Measurements from ENCODE around the genes VWA5B1 and DDOST.

- PRO-cap, result no peak
These were observed at the start of gene VWA5B1 for GRCh38 chr1:20290445-20291168. Gene VWA5B1, plus strand, starts transcription at chr1:20290875.

DNA sequence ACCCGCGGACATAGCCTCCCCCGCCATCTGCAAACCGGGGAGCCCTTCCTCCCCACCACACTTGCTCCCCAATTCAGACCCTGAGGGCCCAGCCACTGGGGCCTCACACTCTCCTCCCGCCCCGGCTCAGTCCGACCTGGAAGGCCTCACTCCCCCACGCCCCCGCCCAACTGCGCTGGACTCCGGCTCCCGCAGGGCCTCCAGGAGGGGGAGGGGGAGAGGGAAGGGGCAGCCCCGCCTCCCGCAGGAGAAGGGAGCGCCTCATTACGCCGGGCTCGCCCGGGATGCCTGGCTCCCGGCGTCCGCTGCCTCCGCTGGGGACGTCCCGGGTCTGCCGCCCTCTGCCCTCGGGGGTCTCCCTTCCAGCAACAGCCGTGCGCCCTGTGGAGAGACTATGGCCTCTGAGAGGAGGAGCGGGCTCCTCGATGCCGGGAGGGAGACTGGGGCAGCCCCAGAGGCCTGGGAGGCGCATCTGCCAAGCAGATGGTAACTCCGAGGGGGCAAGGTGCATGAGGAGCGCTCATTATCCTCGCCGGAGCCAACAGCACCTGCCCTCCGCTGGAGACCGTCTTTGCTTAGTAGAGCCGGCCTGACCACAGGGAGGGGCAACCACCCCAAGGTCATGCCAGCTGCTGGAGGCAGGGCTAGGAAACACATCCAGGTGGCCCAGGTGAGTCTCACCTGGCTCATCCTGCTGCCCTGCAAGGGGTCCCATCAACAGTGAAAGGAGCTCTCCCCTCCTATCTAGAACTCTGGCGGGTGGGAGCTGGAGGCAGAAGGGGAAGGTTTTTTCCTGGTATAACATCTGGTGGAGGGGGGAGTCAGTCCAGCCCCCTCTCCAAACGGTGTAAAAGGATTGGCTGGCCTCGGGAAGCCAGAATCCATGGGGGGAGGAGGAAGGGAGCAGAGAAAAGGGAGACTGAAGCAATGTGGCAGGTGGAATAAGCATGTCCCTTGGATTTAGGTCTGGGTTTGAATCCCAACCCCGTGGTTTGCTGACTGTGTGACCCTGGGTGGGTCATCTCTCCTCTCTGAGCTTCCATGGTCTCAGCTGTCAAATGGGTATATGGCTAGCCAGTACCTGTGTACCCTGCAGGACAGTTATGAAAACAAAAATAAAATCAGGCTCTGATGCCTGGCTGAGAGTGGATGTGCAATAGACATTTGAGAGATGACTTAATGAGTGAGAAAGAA is 975 bp upstream of the CAMK2N1 start:
- PRO-cap, result unidirectional peak, minus-strand start at position 168 of the sequence

GRCh38 chr1:20587464-20588195 is 1.3 kb upstream of the CDA start:
- PRO-cap, result no peak

GRCh38 chr1:20589255-20590176 is 619 bp downstream of the CDA start:
- PRO-cap, result unidirectional peak, minus-strand start at chr1:20589415; bidirectional peak, plus-strand start at chr1:20589858, minus-strand start at chr1:20589610

- PRO-cap, result no peak
These were observed 11.1 kb downstream of the PINK1 start for GRCh38 chr1:20644300-20644909.

- PRO-cap, result no peak
These were observed 2.6 kb downstream of the DDOST start for GRCh38 chr1:20658547-20658933.

GRCh38 chr1:20661138-20662057 is at the start of gene DDOST:
Gene DDOST, minus strand, starts transcription at chr1:20661369.
- PRO-cap, result unidirectional peak, minus-strand start at chr1:20661365; bidirectional peak, plus-strand start at chr1:20661709, minus-strand start at chr1:20661492

DNA sequence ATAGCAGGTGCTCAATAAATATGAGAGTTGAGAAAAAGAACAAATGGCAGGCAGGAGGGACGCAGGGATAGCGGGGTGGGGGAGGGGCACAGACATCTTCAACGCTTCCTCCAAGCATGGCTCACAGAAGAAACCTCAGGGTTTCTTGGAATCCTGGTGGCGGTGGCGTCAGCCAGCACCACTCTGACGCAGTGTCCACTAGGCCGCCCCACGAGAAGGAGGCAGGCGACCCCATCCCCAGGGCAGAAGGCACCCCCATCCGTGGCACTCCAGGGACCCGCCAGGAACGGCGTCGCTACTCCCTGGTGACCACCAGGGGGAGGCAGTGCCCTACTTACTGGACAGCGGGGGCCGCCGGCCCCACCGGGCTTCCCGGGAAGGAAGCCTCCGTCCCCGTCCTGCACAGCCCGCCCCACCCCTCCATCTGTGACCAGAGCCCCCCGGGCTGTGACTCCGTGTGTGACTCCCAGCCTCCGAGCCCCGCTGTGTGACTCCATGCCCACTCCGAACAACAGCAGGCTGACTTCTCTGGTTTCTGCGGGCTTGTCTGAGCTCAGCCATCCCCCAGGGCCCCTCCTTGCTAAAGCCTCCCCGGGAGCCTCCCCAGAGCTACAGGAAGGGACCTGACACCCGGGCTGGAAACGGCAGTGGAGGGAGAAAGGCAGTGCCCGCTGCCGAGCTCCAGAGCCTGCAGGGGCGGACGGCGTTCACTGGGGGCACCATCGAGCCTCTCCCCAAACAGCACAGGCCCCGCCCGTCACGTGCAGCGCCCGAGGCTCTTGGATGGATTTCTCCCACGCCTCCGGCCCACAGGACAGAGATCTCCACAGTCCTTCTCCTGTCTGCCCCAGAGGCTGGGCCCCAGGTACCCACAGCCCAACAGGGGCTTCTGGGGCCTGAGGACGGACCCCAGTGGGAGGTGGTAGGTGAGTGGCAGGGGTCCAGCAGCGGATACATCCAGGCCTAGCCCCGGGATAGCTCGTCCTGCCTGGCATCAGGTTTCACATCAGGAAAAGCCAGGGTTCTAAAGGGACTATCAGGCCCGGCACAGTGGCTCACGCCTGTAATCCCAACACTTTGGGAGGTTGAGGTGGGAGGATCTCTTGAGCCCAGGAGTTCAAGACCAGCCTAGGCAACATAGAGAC is 21.1 kb downstream of the KIF17 start:
- PRO-cap, result bidirectional peak, plus-strand start at position 773 of the sequence, minus-strand start at position 712 of the sequence

DNA sequence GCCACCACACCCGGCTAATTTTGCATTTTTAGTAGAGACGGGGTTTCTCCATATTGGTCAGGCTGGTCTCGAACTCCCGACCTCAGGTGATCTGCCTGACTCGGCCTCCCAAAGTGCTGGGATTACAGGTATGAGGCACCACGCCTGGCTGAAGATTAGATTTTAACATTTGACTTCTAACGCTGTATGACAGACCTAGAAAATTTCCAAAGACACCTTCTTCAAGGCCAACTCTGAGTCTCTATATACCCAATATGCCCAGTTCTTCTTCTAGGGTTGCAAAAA is 25.0 kb upstream of the SH2D5 start:
- PRO-cap, result no peak

GRCh38 chr1:20772913-20773948 is 13.9 kb downstream of the HP1BP3 start:
- PRO-cap, result no peak

DNA sequence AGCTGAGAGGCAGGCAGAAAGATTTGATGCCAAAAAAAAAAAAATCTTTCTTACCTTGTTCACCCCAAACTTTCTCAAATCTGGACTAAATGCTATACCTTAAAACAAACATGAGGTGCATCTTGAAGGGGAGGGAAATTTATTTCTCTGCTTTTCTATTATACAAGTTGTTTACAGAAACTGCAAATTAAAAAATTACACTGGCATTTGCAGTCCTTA is 19.6 kb upstream of the HP1BP3 start:
- PRO-cap, result no peak

DNA sequence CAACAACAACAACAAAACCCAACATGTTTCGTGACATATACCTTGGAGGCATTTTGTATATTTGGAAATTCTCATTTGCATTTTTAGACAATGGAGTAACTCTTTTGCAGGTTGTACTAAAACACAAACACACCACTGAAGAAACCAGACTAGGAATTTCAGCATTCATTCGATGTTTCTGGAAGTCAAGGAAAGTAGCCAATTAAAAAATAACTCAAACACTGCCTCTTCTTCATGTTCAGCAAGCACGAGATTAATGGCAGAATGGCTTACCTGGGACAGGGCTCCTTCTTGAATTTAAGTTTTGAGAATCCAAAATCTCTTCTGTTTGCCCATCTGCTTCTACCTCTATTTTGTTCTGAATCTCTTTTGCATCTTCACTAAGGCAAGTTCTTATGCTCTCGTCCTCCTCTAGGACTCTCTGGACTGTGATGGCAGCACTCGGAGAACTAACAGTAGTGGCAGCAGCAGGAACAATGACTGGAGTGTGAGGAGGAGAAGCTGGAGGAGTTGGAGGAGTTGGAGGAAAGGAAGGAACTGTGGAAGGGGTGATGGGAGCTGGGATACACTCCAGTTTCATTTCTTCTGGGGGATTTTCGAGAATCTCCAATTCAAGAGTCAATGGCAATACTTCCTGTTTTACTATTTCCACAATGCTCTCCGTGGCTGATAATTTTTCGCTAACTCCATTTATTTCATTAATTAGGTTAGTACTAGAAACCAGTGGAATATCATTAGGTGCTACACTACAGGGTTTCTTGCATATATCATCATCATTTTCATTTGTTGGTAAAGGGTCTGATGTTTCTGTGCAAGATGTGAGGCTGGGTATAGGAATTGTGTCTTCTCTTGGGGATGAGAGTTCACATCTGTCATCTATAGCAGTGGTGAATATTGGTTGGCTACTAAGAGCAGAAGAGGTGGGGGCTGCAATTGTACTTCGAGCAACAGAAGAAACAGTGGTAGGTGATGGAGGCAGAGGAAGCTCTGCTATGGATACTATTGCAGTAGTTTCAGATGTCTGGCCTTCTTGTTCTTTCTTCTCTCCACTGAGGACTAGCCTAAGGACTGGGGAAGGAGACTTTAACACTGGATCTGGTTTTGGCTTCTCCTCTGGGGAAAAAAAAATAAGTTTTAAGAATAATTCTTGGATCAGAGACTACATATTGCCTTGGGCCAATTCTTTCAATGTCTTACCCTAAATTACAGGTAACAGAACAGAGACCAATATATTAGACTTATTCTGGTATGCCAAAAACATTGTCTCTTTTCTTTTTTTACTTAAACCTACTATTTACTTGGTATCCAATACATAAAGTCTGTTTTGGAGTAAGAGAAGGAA is 154.6 kb upstream of the HP1BP3 start:
- PRO-cap, result no peak

- PRO-cap, result no peak
These were observed 163.1 kb downstream of the EIF4G3 start for GRCh38 chr1:21013547-21014078.

DNA sequence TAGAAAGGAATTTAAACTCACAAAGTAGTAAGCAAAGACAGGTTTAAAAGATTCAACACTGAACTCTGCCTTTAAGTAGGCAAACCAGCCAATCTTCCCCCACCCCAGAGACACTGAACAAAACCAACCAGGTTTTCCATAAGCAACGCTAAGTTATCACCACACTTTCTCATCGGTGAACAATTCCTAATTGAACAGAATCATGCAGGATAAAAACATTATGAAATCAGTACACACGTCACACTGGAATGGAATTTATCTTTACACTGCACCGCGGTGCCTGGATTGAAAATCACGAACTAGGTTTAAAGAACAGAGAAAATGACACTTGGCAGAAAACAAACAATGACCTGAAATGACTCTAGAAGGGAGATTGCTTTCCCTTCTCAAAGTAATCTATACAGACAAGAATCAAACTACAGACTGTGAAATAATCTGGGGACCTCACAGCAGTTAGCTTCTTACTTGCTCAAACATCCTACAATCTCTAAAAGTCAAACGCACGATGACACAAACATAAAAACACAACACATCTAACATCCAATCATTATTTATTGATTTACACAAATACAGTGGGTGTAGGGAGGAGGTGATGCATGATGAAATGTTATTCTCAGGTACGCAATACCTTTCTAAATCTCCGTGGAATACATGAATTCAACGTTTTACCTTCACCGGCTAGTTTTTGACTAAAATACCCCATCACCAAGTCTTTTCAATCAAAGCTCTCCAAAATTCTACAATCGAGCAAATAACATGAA is 1.9 kb downstream of the EIF4G3 start:
- PRO-cap, result no peak

DNA sequence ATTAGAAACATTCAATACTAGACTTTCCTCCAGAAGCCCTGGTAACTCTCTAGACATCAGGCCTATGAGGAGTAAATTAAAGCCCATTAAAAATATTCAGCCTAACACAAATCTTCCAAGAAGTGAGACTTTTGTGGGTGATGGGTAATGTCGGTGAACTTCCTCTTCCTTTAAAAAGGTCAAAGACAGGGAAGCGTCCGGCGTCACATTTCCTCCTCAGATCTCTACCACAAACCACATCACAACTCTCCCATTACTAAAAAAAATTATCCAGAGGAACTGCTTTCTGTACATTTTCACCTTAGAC is 1.4 kb downstream of the EIF4G3 start:
- PRO-cap, result unidirectional peak, plus-strand start at position 173 of the sequence

DNA sequence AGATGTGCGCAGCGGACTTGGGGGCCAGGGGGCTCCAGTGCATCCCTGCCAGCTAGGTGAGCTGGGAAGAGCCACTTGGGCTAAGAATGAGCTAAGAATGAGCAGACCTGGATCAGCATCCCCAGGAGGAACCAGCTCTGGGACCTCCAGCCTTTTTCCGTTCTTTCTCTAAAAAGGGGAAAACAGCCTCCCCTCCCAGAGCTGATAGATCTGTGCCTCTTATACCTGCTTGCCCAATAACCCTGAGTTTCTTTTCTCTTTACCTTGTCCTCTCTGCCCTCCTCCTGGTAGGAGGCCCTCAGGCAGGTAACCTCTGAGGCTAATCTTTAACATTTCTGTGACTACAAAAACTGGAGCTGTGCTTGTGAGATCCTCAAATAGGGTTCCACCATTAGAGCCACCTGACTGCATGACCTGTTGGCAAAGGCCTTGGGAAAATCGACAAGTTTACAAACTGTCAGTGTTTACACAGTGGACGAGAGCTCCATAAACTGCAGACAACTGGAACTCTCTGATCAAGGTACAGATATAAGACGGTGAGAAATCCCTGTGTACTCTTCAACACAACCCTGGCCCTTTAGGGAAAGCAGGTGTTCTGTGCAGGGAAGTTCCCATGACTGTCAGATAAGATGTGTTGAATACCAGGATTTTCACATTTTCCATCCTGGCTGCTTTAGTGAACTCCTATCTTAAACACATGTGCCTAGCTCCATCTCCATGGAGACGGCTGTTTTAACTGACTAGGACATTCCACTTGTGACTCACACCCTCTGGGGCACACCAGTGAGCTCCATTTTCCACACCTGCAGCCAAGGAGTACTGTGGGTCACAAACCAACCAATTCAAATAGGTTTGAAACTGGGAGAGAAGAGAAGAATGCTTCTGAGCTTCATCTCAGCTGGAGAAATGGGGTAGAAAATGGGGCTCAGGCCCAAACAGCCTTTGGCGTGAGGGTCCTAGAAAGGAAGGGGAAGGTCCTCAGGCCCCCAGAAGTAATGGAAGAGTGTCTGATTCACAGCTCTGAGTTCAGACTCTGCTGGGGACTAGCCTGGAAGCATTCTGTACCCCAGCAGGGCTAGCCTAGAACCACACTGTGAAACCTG is 38.3 kb downstream of the ECE1 start:
- PRO-cap, result unidirectional peak, plus-strand start at position 849 of the sequence

- PRO-cap, result no peak
These were observed 43.5 kb downstream of the ALPL start for GRCh38 chr1:21552525-21553247.

DNA sequence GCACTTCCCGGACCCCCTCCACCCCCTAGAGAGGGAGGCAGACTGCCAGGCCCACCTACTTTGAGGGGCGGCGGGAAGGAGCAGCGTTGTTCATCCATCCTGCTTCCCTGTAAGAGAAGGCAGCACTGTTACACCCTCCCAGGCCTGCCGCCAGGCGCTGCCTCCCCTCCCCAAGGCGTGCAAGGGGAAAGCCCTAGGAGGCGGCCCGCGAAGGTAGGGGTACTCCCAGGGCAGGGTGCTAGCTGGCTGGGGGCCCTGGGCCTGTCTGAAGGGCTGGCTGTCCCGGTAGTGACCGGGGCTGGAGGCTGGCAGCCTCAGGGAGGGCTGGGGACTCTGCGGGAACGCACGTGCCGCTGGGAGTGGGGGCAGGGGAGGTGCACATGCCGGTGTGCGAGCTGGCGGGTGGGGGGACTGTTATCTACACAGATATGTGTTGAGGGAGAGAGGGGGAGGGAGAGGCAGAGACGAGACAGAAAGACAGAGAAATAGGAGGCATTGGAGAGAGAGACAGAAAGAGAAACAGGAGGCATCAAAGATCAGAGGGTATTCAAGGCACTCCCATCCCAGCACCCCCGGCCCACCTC is 50.1 kb downstream of the RAP1GAP start:
- PRO-cap, result no peak

DNA sequence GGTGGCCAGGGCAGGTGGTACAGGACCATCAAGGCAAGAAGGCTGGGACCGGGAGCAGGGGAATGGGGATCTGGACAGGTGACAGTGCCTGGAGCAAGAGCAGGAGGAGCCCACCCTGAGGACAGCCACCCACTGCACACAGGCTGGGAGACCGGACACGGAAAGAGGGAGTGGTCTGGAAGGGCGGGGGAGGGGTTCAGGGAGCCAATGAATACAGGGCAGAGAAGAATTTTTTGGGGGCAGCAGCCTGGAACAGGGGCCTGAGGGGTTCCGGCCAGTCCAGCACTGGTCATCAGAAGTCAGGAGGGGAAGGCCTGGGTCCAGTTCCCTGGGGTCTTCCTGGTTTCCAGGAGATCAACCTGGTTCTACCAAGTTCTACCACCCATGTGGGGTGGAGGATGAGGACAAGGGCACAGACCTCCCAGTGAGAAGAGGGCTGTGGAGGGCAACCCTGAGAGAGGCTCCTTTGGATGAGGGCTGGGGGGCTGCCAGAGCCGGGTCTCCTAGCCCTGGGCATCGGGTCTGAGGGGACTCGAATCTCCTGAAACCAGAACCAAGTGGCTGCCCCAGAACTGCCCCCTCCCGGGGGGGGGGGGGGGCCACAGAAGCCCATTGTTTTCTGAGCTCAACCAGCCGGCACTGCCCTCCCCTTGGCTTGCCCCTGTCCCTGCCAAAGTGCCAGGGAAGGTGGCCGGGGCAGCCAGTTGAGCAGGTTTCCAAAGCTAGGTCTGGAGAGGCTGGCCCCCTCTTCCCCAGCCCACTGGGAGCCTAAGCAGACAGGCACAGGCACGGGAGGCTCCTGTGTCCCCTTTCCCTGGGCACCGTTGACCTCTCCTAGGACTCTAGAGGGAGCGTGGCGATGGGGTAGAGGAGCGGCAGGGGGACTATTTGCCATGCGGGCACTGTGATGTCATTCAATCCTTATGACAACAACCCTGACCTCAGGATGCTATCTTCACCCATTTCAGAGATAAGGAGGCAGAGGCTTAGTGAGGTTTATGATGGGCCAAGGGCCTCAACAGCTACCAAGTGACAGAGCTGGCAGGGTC is 35.4 kb downstream of the RAP1GAP start:
- PRO-cap, result no peak

DNA sequence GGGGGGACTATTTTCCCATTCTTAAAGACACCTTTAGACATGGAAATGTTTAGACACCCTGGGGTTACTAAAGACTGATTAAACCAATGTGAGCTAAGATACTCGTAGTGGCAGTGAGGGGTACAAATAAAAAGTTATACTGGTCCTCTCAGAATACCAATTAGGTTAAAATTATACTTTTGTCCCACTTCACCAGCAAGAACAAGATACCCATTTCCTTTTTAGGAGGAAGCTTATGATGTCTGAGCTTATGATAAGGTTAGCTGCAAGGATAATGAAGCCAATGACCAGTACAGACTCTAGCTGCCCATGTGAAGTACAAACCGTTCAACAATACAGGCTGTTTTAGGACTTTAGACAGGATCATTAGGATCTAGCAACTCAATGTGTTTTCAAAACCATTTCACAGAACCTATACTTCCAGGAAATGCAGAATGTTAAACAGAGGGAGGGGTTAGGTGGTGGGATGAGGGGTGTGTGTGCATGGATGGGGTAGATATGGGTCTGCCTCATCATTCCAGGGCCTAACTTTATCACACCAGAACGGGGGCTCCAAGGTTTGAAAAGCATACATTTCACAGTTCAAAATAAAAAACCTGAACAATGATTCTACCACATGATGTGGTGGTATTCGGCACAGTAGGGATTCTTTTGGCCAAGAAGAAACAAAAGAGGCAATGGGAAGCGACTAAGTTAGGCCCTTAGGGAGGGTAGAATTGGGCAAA is 18.5 kb upstream of the RAP1GAP start:
- PRO-cap, result no peak

Data from anterior vena cava (tissue), 1 donor.